Osteocyte (in vitro differentiated cells): ENCODE measurements around the gene PRKCE.

GRCh38 chr2:45651067-45651408 lies 437 bp upstream of the PRKCE start:
- PRO-cap, result bidirectional peak, plus-strand start at chr2:45651151, minus-strand start at chr2:45650999; unidirectional peak, minus-strand start at chr2:45651377

- PRO-cap, result bidirectional peak, plus-strand start at chr2:45651740, minus-strand start at chr2:45651537
Observed at GRCh38 chr2:45651409-45652474, at the start of gene PRKCE. PRKCE (plus strand) TSS chr2:45651675.

DNA sequence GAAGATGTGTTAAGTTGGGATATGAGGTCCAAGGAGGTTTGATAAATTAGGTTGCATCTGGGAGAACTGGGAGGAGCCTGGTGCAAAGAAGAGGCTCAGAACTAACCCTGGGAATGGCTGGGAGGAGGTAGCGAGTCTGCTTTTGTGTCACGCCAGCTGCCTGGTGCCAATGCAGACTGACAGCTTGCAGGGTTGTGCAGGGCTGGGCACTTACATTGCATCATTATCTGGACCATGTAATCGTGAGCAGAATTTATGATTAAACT lies 187.9 kb downstream of the PRKCE start:
- PRO-cap, result no peak

GRCh38 chr2:45993357-45993999 lies 303.7 kb upstream of the EPAS1 start:
- PRO-cap, result no peak

- PRO-cap, result no peak
Observed at GRCh38 chr2:46067696-46068411, 229.4 kb upstream of the EPAS1 start.

DNA sequence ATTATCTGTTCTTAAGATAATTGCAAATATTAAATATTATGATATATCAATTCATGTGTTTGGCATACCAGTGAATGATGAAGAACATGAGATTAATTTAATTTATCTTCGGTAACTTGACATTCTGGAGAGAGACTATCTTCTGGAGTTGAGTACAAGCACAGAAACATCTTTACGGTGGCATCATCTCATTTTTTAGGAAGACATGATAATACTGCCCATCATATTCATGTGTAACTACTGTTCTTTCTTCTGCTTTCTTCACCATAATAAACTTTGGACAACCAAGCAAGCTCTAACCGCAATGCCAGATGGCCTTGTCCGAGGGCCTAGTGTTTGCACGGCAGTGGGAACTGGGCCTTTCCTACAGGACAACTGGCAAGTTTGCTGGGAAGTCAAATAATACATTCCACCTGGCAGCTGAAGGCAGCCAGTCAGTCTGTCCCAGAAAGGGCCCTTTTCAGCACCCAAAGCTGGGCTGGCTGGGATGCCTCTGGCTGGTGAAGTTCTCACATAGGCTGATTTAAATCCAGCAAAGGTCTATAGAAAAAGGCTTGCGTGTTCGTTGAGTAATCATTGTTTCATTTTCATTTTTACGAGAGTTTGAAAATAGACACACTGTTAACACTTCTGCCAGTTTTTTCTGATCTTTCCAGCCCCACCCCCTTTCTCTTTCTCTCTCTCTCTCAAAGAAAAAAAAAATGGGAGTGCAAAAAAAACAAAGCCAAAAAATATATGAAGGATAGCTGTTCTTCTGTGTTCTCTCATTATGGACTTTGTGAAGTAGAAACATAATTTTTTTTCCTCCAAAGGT lies 110.1 kb upstream of the EPAS1 start:
- PRO-cap, result no peak

DNA sequence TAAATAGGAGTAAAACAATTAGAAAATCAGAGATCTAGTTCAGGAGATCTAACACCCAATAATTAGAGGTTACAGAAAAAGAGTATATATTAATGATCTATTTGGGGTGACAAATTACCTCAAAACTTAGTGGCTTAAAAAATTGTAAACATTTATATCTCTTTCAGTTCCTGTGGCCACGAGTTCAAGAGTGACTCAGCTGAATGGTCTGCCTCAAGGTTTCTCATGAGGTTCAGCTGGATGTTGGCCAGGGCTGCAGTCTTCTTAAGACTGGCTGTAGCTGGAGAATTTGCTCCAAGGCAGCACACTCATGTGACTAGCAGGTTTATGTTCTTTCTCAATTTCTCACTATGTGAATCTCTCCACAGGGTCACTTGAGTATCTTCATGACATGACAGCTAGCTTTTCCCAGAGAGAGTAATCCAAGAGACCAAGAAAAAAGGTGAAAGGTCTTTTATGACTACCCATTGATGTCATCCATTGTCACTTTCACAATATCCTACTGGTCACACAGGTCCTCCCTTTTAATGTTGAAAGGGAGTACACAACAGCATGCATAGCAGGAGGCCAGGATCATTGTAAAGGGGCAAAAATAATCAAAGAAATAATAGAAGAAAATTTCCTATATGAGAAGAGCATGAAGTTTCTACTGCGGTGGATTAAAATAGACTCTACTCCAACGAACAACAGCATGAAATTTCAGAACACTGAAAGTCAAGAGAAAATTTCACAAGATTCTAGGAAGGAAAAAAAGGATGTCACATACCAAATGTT lies 72.4 kb upstream of the EPAS1 start:
- PRO-cap, result no peak

DNA sequence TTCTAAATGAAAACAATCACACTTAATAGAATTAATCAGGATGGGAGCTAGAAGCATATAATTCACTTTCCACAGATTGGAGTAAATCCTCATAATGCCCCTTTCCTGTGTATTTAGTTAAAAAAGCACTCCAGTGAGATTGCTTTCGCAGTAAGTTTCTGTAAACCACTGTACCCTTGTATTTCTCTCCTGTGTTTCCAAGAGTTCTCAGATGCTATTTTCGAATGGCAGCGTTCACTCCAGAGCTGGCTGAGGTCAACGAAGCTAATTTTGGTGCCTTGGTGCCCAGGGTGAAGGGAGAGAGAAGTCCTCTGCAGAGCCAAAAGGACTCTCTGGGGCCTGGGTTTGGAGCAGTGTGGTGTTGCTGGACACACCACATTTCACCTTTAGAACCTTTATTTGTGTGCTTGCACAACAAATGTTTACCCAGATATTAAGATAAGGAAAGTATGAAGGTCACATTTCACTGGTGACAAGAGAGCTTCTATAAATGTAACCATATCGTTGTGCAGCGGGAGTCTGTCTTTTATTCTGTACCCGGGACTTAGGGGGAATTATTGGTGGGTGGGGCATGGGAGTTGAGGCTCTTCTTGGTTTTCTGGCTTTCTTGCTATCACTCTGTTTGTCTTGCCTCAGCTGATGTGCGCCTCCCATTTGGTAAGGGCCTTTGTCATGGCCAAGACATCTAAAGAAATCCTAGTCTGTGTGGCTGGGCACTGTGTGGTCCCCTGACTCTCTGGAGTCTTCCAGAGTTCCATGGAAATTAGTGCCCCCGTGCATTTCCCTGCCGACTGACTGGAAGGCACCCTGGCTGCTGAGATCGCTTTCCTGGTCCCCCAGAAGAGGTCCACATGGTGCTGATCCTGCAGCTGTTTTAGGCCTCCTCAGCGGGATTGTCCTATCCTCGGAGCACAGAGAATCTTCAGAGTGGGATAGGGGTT lies 10.0 kb downstream of the EPAS1 start:
- PRO-cap, result no peak

DNA sequence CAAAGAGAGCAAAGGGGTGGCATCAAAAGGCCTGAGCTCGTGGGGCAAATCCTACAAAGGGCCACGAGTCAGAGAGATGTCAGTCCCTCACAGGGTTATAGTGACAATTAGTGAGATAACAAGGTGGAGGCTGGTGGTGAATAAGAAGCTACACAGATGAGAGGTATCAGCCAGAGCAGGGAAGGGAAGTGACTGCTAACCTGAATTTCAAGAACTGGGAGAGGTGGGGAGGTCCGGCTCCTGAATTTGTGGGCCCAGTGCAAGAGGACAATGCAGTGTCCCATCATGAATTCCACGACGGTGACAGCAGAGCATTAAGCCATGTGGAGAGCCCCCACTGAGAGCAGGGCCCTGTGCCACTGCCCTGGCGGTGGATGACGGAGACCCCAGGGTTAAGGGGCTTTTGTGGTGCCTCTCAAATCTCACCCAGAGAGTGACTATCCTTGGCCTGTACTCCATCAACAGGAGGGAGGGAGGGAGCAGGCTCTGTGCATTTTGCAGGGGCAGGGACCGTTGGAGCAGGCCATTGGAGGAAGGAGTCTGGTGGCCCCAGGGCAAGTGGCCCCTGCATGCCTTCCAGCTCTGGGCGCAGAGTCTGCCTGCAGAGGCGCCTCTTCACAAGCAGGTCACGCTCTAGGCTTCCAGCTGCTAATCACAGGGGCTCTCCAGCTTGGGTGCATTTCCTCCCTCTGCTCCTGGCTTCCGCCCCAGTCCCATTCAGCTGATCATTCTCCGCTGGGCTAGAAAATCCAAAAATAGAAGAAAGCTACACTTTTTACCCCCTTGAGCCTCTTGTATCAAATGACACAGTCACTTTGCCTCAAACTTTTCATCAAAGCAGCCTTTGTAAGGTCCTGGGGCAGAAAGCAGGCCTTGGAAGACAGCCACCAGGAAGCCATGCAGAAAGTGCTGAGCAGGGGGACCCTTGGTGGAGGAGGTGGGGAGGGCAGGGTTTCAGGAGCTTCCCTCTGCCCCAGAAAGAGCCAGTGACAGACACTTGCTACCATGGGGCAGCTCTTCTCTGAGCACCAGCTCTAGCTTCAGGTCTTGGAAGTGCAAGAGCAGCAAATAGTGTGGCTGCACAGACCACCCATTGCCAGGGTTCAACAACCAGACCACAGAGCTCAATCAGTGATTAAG lies 51.8 kb upstream of the RHOQ start:
- PRO-cap, result no peak

DNA sequence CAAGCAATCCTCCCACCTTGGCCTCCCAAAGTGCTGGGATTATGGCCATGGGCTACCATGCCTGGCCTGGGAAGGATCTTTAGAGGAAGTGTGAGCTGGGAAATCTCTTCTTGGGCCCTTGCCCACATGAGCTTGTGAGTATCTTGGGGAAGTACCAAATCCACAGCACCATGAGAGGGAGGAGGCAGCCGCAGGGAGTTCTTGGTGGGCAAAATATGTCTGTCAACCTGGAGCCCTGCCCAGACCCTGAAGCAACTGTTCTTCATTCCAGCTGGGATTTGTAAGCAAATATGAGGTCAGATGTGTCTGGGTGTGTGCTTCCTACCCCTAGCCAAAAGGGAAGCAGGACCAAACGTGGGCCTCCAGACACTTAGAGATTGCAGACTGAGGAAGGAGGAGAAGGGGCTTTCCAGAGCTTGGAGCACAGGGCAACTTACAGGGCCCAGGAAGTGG lies 21.1 kb upstream of the RHOQ start:
- PRO-cap, result no peak

GRCh38 chr2:46559684-46560320 lies 17.4 kb upstream of the ATP6V1E2 start:
- PRO-cap, result no peak

GRCh38 chr2:46565396-46566541 lies 23.4 kb upstream of the ATP6V1E2 start:
- PRO-cap, result no peak

DNA sequence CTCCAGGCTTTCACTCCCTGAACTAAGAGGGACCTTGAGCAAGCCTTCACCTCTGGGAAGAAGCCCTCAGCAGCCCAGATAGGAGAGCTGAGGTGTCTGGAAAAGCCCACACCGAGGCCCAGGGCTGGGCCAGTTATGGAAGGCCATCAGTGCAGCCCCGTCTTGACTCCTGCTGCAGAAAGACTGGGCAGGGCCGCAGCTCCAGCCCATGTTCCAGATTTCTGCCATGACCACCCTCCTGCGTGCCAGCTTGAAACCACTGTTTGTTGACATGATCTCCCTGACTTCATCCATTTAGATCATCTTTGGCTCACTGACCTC lies 36.3 kb downstream of the CRIPT start:
- PRO-cap, result no peak

DNA sequence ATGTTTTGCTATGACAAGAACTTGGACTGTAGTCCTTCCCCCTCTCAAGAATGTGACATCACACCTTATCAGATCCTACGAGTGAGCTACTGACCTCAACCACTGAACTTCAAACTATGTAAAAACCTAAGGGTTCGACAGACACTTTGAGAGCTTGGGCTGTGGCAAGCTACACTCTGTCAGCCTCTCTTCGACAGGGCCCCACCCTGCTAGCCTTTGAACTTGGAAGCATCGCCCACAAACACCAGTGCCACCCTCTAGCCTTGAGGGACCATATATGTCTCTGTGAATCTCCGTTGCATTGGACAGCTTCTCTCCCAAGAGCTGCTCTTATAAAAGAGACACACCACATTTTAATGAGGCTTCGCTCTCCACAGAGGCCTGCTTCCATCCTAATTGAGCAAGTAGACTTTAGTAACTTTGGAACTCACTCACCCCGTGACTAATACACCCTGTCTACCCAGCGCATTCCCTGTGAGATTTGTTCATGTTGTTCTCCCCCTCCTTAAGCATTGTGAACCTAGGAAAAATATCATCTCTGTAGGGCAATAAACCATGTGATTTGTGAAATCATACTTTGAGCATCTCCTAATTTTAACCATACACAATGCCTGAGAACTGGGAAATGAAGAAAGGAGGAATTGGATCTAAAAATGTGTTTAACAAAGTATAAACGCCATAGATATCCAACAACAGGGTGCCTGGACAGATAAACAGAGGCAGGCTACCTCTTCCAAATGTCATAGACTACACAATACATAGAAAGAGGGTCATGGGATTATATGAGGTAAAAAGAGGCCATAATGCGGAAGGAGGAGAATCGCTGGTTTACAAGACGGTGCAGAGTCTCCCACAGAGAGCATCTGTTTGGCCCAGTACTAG lies 56.9 kb downstream of the MCFD2 start:
- PRO-cap, result no peak

- PRO-cap, result no peak
Observed at GRCh38 chr2:46939368-46940067, 1.5 kb upstream of the TTC7A start.

DNA sequence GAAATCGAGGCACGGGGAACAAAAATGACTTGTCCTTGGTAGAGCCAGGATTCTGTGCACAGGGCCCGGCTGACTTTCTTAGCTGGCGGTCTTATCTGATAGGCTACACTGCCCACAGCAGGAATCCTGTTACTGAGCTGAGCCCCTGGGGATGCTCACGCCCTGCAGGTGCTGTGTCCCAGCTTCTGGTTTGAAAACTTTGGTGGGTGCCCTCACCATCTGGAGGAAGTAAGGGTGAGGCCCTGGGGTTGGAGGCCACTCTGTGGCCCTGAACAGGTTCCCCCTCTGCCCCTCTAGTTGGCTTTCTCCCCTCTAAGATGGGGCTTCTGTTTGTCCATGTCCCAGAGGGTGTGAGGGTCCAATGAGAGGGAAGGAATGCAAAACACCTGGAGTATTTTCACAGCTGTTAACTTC lies 43.1 kb downstream of the TTC7A start:
- PRO-cap, result no peak

DNA sequence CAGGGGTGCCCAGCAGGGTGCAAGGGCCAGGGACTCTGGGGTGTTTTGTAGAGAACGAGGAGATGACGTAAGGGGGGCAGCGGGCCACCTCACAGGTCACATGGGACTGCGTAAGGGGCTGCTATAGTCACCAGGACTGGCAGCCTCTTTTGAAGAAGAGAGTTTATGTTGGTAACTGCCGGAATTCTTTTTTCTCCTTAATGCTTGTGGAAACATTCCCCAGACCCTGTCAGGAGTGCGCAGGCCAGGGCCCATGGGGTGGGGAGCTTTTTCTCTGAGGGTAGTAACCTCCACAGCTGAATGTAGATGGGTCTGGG lies 86.7 kb downstream of the TTC7A start:
- PRO-cap, result no peak

DNA sequence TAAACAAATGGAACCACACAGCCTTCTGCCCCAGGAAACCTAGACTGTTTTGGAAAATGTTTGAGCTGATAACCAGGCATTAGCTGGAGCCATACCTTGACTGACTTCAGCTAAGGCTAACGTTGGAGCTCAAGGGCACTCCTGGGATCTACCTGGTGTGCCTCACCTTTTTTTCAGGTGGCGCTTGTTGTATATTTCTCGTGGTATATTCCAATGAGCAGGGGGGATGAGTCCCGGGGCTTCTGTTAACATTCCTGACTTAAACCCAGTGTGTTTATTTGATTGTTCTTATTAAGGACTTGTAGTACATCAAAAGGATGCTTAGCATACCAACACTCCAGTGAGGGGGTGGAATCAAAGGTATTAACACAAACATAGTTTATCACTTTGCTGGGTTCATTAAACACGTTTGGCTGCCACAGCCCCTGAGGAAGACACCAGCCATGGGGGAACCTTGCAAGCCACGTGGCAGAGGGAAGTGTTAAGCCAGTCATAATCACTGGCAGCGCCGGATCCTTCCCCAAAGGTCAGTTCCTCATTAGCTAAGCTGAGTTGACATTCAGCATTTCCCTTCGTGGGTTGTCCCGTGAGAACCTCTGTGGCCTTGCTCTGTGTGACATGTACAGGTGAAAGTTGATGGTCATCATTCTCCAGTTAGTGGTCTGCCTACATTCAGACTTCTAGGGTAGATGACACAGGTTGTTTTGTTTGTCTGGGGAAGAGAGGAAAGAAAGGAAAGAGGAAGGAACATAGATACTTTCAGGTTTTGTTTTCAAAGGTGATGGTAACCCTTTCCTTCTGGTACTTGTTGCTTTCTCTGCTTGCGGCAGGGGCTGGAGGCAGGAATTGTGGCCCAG lies 94.1 kb downstream of the TTC7A start:
- PRO-cap, result no peak

- PRO-cap, result no peak
Observed at GRCh38 chr2:47039836-47040584, 99.0 kb downstream of the TTC7A start.

GRCh38 chr2:47066195-47066328 lies 89.0 kb downstream of the STPG4 start:
- PRO-cap, result no peak